HTR-8/SVneo (cell line): ENCODE measurements around a stretch of chr16.

GRCh38 chr16:14564730-14565295 lies 65.2 kb downstream of the PARN start:
- RRBS: no CpG with 5 or more reads among the region's 6 CpGs

DNA sequence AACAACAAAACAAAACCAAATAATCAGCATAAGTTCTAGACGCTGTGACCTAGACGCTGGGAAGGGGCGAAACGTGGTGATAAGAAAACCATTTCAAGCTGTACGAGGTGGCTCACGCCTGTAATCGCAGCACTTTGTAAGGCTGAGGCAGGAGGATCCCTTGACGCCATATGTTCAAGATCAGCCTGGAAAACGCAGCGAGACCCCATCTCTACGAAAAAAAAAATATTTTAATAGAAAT lies 559 bp upstream of the BFAR start:
- RRBS: no CpG with 5 or more reads among the region's 11 CpGs

DNA sequence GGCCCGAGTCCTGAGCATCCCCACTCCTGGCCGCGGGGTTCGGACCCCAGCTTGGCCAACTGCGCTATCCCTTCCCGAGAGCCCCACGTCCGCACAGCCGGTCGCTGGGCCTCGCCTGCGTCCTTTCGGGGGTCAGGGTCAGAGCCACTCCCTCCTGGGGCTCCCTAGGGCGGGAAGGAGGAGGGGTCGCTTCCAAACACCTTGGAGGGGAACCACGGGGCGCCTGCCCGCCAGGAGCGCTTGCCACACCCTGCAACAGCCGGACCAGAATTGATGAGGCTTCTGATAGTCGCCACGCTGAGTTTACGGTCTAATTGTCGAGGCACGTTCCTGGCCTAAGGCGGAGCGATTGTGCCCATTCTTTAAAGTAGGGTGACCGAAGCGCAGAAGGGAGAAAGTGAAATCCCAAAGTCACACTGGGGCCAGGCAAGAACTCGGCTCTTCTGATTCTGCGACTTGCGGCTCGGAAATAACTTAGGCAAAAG lies 453 bp downstream of the BFAR start:
- RRBS: no CpG with 5 or more reads among the region's 33 CpGs

DNA sequence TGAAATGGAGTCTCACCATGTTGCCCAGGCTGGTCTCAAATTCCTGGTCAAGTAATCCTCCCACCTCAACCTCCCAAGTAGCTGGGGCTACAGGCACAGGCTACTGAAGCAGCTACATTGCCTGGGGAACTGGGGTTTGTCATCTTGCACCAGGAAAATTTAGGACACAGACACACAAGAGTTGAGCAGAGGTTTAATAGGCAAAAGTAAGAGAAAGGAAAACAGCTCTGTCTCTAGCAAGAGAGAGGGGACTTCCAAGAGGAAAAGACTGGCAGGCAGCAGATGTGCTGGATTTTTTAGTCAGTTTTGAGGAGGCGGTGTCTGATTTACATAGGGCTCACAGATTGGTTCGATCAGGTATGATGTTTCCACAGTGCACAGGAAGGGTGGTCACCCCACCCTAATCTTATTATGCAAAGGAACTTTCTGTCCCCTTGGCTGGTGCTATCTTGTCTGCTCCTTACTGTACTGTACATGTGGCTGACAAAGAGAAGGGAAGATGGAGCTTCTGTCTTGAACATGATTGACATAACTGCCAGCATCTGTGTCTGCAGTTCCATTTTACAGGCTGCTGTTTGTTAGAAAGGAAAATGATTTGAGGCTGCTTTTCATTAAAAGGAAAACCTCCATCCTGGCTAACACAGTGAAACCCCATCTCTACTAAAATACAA lies 25.3 kb downstream of the BFAR start:
- RRBS: no CpG with 5 or more reads among the region's 2 CpGs

DNA sequence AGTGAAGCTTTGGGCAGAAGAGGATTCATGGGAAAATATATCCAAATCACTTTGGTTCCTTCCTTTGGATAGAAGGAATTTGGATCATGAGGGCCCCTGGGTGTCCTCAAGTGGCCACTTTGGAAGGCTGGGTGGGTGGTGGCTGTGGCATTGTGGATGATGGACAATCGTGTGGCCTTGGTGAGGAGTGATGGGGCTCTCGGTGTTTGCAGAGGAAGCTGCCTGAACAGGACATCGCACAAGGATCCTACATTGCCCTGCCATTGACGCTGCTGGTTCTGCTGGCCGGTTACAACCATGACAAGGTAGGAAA lies 42.5 kb upstream of the NPIPA1 start:
- RRBS: no CpG with 5 or more reads among the region's 5 CpGs

GRCh38 chr16:14935220-14935588 lies 2.0 kb upstream of the NPIPA1 start:
- RRBS: no CpG with 5 or more reads among the region's 13 CpGs

- RRBS: no CpG with 5 or more reads among the region's 13 CpGs
Observed at GRCh38 chr16:15025831-15027003, 29.7 kb downstream of the NTAN1 start.

- RRBS: 1% methylated on average over 10 of the region's 40 CpGs
Observed at GRCh38 chr16:15054893-15055642, 806 bp downstream of the NTAN1 start.

DNA sequence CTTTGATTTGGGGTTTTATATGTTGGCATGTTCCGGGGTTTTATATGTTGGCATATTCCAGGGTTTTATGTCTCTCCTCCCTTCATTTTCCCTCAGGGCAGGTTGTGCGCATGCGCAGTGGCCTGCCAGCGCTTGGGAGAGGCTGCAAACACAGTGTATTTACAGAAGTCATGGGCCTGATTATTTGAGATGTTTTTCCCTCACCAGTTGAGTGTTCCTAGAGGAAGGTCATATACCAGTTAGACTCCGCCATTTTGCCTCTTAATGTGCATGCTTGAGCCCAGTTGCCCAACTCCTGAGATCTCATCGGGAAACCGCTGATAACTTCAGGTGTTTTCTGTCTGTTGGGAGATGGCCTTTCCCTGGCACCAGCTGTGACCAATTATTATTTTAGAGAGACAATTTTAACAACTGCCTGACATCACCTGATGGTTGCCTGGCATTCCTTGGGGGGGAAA lies 65.3 kb downstream of the MARF1 start:
- RRBS: no CpG with 5 or more reads among the region's 7 CpGs

- RRBS: no CpG with 5 or more reads among the region's 7 CpGs
Observed at GRCh38 chr16:15621600-15621984, 21.4 kb downstream of the MARF1 start.

- RRBS: no CpG with 5 or more reads among the region's 12 CpGs
Observed at GRCh38 chr16:15854843-15855283, 2.0 kb downstream of the MYH11 start.

DNA sequence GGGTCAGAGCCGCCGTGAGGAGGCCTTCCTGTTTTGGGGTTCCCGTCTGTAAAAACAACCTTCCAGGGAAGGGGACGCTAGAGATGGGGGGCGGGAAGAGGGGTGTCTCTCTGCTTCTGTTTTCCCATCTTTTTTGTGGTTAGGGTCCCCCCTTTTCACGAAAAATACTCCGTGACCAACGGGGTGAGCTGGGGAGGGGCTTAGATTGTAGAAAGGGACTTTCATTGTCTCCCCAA lies 558 bp downstream of the ABCC1 start:
- RRBS: no CpG with 5 or more reads among the region's 8 CpGs

- RRBS: no CpG with 5 or more reads among the region's 13 CpGs
Observed at GRCh38 chr16:15954730-15955133, 5.3 kb downstream of the ABCC1 start.

DNA sequence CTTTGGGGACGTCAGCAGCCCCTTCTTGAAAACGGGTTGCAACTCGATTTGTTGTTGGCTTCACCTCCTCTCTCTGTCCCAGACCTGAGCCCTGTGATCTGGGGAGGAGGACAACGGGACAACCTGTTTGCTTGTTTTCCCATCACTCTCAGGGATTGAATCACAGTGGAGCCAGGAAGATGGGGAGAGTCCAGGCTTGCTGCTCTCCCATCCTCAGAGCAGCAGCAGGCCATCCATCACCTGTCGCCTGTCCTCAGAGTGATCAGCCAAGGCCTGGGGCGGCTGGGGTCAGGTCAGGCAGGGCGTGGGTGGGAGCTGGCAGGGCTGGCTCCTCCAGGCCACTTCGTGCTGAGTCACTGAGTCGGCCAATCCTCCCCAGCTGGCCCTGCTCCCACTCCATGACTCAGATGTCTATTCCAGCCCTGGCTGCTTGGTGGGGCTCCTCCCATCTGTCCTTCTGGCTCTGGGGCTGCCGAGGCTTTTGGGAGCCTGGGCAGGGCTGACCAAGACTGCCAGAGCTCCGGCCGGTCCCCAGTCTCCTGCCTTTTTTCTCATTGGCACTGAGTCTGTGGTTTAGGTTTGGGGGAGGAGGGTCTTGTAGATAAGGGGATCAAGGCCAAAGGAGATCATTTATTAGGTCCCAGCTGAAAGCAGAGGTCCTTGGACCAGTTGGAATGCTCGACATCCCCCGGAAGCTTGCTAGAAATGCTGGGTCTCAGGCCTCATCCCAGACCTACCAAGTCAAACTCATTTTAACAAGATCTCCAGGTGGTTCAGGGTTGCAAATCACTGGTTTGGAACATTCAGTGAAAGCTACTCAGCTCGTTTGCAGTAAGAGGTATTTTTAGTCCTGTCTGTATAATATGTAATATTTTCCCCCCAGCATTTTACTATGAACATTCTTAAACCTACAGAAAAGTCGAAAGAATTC lies 72.7 kb downstream of the ABCC1 start:
- RRBS: no CpG with 5 or more reads among the region's 16 CpGs

- RRBS: no CpG with 5 or more reads among the region's 19 CpGs
Observed at GRCh38 chr16:16131473-16132173, 91.7 kb downstream of the ABCC6 start.

- RRBS: no CpG with 5 or more reads among the region's 16 CpGs
Observed at GRCh38 chr16:17301397-17302660, 168.9 kb downstream of the XYLT1 start.

DNA sequence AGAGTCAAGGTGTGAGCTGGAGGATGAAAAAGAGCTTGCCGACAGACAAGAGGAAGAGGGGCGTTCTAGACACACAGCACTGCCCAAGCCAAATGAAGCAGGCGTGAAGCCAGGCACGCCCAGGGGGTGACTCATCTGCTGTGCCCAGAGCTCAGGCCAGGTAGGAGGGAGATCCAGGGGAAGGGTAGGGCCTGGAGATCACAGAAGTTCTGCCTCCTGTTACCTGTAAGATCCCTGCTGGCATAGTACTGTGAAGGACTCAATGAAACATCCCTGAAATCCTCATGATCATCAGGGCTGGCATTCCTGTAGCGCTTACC lies 158.7 kb downstream of the XYLT1 start:
- RRBS: no CpG with 5 or more reads among the region's 5 CpGs

DNA sequence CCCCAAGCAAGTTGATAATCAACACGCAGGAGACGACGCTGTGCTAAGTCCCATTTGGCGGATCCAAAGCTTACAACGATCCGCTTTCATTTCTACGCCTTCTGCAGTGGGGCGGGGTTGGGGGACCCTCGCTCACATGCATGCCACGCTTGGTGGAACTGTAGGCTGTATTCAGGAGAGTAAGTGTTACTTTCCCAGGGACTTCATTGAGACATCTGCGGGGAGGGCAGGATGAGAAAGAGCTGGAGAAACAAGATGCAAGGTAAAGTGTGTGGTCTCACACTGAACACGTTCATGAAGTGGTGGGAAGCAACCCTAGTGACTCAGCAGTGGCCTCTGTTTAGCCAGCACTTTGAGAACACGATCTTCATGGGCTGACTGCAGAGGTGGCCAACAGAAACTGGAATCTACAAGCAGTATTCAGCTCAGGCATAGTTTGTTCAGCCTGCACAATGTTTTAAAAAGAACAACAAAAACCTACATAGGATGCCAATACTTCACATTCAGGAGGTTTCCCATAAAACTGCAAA lies 100.4 kb downstream of the XYLT1 start:
- RRBS: no CpG with 5 or more reads among the region's 13 CpGs

GRCh38 chr16:17405021-17405980 lies 65.5 kb downstream of the XYLT1 start:
- RRBS: 31% methylated on average over 6 of the region's 27 CpGs

DNA sequence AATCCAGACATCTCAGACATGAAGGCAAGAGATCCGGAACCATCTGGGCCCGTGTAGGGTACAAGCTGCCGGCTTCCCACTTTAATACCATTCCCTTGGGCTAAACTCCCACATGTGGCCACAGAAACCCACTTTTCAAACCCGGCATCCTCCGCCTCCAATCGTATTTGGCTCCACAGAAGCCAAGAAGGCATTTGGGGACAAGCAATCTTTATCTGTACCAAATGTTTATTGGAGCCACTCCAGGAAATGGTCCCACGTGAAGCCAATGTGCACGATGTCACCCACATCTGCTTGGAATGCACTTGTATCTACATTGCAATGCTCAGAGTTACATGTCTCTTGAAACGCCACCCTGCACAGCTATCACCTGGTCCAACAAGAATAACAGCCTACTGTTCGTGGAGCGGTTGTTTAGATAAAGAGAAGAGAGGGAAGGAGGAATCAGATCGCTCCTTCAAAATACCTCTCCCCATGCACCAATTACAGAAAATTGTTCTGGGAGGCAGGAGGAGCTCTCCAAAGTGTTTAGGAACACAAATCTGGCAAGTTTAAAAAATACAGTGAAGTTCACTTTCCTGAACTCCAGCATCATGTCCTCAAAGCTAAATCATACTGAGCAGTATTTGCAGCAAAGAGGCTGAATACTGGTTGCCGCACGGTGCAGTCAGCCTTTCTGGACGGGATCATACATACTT lies 33.4 kb downstream of the XYLT1 start:
- RRBS: 73% methylated on average over 4 of the region's 15 CpGs